ENCODE measurements around the genes TLR9 and UQCC5.

- PRO-cap: no peak
- RAMPAGE, long total RNA, 2 experiments: no peak in any of the 2 experiments
These were observed 13.3 kb downstream of the TEX264 start for GRCh38 chr3:51684366-51684829.

- PRO-cap: no peak
- RAMPAGE, long total RNA, 2 experiments: no peak in any of the 2 experiments
These were observed 19.6 kb upstream of the IQCF6 start for GRCh38 chr3:51798535-51799136.

GRCh38 chr3:51966452-51966892 lies 782 bp downstream of the PCBP4 start:
- PRO-cap: no peak
- RAMPAGE, long total RNA, 2 experiments: no peak in any of the 2 experiments

DNA sequence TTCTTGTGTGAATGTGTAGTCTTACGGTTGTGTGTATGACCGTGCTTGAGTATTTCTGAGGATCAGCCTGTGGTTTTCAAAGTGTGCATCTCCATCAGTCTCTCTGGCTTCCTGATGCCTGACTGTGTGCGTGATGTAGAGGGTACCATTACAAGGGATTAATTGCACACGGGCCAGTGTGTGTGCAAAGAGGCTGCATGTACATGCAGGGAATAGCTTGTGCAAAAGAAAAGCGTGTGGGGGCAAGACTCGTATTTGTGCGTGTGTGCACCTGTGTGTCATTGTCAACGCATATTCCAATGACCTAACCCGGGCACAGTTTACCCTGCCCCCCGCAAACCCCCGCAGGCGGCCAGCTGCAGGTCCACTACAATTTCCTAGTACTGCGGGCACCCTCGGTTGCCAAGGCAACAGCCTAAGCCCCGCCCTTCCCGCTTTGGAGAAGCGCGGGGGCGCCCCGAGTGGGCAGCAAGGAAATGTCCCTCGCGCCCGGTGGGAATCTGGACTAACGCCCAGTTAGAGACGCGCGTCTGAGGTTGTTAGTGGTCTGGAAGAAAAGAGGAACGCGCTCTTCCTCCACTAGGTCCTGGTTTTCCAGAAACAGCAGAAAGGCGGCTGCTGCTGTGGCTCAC lies 875 bp downstream of the ABHD14A start:
- PRO-cap: no peak
- RAMPAGE, long total RNA, 2 experiments: no peak in any of the 2 experiments

DNA sequence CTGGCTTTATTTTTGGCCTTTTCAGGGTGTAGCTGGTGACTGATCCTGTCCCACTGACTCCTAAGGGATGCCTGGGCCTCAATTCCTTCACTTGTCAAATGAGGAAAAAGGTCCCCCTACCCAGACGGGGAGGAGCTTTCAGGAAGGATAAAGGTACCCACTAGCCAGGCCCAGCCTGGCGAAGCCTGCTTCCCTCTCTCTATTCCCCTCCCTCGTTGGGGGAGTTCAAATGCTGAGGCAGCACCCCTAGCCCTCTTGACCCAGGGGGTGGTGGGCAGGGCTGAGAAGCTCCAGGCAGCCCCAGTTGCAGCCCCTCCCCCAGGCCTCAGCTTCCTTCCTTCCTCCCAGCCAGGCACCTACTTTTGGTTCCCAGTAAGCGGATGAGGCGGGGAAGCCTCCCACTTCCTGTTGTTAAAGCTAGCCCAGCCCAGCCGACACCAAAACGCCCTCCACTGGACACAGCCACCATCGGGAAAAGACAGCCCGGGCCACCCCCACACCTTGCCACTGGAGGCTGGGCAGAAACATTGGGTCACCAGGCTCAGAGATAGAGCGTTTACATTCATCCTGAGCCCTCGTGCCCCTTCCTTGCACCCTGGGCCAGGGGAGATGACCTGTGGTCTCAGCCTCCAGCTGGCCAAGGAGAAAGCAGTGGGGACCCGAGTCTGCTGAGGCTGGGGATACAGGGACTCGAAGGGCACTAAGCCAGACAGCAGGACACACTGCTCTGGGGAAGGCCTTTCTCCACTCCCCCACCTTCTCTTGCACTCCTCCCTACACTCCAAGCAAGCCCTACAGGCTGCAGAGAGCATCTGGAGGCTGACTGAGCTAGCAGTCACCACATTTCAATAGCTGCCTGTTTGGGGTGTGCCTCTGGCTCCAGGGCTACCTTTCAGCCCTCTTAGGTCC lies 3.5 kb downstream of the DUSP7 start:
- PRO-cap: no peak
- RAMPAGE, long total RNA, 2 experiments: no peak in any of the 2 experiments

GRCh38 chr3:52053519-52053814 lies 2.9 kb downstream of the DUSP7 start:
- PRO-cap: no peak
- RAMPAGE, long total RNA, 2 experiments: no peak in any of the 2 experiments

DNA sequence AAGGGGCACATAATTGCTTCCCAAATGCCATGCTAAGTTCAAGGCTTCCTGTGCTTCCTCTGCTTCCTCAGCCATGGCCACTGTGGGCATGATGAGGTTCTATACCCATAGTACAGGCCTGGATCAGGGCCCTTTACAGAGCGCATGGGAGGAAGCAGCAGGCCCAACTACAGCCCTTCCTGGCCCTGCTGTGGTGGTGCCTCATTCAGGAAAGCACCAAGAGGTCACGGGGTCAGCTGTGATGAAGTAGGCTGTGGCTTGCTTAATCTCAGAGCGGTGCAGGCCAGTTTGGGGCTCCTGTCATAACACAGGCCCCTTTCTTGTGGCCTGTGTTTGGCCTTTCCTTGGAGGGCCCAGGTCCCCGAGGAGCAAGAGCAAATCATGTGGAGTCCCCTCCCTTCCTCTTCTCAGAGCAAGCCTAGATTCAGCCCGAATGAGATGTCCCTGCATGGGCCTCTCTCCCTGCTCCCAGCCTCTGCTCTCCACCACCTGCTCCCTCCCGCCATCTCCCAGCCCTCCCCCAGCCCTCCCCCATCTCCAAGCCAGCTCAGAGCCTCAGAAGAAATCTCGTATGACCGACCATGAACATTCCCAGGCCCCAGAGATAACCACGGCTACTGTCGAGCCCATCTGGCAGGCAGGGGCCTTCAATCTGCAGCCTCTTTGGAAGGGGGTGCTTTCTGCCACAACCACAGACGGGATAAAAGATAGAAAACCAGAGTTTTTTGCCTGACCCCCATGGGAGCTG lies 32.2 kb upstream of the DUSP7 start:
- PRO-cap: no peak
- RAMPAGE, long total RNA, 2 experiments: no peak in any of the 2 experiments

GRCh38 chr3:52196728-52197355 lies 1.1 kb upstream of the ALAS1 start:
- PRO-cap: no peak
- RAMPAGE, long total RNA, 2 experiments: no peak in any of the 2 experiments

DNA sequence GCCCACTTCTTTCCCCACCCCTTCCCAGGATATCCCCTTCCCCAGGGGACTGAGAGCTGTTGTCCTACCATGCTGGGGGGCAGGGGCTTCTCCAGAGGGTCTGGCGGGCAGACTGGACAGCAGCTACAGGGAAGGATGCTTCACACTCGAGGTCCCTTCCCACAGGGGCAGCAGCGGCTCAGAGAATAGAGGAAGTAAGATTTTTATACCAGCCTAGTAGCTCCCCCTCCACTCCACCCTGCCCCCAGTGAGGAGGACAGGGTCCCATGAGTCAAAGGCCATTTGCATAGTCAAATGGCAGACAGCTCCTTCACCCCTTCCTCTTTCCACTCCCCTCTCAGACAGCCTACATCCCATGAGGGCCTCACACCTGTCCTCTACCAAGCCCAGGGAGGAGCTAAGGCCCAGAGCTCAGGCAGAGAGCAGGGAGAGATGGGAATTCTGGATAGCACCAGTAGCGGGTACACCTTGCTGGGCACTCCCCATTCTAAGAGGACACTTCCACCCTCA lies at the start of gene TLR9:
Gene TLR9, minus strand, starts transcription at position 187 of the 510 bp plus-strand sequence.
- PRO-cap: no peak
- RAMPAGE, long total RNA, 2 experiments: no peak in any of the 2 experiments

DNA sequence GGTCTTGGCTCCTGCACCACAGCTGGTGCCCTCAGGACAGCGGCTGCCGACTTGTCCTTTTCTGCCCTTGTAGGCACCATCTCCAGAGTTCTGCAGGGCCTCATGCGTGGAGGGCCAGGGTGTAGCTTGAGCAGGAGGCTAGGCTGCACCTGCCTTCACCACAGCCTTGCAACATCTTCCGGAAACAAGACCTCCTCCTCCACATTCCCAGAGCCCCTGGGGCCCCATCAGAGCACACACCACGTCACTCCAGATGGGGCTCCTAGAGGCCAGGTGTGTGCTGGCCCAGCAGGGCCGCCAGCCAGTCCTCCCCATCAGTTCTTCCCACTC lies 489 bp upstream of the TLR9 start:
- PRO-cap: no peak
- RAMPAGE, long total RNA, 2 experiments: no peak in any of the 2 experiments

DNA sequence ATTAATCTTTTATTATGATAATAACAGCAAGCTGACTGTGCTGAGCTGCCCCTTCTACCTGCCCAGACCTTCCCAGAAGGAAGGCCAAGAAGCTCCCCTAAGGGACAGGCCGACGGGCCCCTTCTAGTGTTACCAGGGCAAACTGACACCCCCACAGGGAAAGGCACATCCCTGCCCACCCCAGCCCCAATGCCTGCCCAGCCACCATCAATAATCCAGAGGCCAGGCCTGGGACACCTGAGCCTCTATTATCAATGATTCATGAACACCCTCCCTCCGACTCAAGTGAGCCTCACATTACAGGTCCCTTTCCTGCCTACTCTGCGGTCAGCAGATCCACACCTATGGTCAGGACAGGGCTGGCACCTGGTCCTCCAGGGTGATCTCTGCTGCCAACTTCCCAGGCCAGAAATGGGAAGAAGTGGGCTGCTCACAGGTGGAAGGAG lies 1.9 kb downstream of the TWF2 start:
- PRO-cap: no peak
- RAMPAGE, long total RNA, 2 experiments: no peak in any of the 2 experiments

DNA sequence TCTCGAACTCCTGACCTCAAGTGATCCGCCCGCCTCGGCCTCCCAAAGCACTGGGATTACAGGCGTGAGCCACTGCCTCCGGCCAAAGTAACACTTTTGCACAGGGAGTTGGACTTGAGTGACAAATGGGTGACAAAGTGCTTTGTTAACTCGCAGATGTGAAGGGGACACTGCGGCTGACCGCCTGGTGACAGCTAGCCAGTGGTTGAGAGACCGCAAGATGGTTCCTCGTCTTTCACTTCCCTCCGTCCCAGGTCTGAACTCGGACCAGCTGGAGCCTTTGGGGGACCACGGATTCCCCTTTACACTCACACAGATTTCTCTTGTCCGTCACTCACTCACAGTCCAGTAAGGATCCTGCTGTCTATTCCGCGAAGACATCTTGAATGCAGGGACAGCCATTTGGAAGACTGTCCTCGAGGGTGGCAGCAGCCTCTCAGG lies 754 bp upstream of the PPM1M start:
- PRO-cap: no peak
- RAMPAGE, long total RNA, 2 experiments: no peak in any of the 2 experiments

DNA sequence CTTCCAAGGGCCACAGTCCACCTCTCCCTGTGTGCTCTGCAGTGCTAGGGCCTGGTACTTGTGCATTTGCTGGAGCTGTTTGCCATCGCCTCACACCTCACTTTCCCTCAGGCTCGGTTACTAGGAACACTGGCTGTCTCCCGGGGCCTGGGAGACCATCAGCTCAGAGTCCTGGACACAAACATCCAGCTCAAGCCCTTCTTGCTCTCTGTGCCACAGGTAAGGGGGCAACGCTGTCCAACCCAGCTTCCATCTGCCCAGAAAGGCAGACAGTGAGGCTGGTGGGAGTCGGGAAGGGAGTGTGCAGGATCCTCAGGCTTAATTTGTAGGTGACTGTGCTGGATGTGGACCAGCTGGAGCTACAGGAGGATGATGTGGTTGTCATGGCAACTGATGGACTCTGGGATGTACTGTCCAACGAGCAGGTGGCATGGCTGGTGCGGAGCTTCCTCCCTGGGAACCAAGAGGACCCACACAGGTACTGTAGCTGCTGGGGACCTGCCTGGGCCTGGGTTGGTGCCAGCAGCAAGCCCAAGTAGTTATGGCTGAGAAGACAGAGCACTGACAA lies 3.4 kb downstream of the PPM1M start:
- PRO-cap: no peak
- RAMPAGE, long total RNA, 2 experiments: no peak in any of the 2 experiments

- PRO-cap: no peak
- RAMPAGE, long total RNA, 2 experiments: no peak in any of the 2 experiments
These were observed 11.7 kb downstream of the GLYCTK start for GRCh38 chr3:52299207-52299925.

- PRO-cap: no peak
- RAMPAGE, long total RNA, 2 experiments: no peak in any of the 2 experiments
These were observed 12.5 kb downstream of the GLYCTK start for GRCh38 chr3:52299926-52300678.

- PRO-cap: no peak
- RAMPAGE, long total RNA, 2 experiments: no peak in any of the 2 experiments
These were observed 17.0 kb upstream of the STAB1 start for GRCh38 chr3:52477860-52478880.

GRCh38 chr3:52527095-52527432 lies 6.6 kb downstream of the NT5DC2 start:
- PRO-cap: no peak
- RAMPAGE, long total RNA, 2 experiments: no peak in any of the 2 experiments

DNA sequence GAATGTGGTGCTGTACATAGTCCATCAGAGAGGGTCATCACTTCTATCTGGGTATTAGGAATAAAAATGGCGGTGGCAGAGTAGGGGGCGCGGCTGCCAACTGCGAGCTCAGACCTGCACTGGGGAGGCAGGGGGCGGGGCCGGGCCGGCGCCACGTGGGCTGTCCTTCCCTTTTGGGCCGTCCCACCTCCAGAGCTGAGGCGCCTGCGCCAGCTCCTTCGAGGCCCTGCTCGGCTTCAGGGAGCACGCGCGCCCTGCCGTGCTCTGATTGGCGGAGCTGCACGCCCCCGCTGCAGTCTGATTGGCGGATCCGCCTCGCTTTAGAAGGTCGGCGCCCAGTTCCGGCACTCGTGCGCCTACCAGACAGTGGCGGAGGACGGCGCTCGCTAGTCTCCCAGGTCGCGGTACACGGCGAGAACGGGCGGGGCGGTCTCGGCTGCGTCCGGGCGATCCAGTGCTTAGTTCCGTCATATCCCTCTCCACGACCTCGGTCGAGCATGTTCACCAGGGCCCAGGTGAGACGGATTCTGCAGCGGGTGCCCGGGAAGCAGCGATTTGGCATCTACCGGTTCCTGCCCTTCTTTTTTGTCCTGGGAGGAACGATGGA lies at the start of gene UQCC5:
Gene UQCC5, plus strand, starts transcription at position 347 of the 607 bp plus-strand sequence.
- PRO-cap: bidirectional peak, plus-strand start at position 389 of the sequence, minus-strand start at position 121 of the sequence
- RAMPAGE, long total RNA, 2 experiments: start-site peak on the plus strand in 2 of 2 experiments, centred at positions 349 to 458 of the sequence, 13 to 81 reads per replicate

GRCh38 chr3:52550417-52550870 lies 14.0 kb downstream of the UQCC5 start:
- PRO-cap: no peak
- RAMPAGE, long total RNA, 2 experiments: no peak in any of the 2 experiments

GRCh38 chr3:52563251-52563852 lies 26.9 kb downstream of the UQCC5 start:
- PRO-cap: no peak
- RAMPAGE, long total RNA, 2 experiments: no peak in any of the 2 experiments